ENCODE results near the gene HSF2.

DNA sequence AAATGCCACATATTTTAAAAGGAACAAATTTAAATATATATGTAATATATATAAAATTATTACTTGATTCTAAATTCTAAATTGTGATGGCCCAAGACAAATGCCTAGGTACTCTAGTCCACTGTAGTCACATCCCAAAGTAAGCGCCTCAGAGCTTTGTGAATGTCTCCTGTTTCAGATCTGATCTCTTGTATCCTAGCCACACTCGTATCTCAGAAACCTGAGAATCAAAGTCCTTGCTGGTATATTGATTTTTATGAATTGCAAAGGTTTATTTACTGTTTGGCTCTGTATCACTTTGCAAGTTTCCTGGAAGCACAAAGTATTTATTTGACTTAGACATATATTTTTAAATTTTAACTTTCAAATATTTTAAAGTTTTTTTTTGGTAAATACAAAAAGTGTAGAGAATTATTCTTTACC is 148.8 kb upstream of the MAN1A1 start:
- RRBS, result no CpG with 5 or more reads among the region's 2 CpGs

GRCh38 chr6:121436027-121436925 is 830 bp downstream of the GJA1 start:
- RRBS, result no CpG with 5 or more reads among the region's 22 CpGs

DNA sequence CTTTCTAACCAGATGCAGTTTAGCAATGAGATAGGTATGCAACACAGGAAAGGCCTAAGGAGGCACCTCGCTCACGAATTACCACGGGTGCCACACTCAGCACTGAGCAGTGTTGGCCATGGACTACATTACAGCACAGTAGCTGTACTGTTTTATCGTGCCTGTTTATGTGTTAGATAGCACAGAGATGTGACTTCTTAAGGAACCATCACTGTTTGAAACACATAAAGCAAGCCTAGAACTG is 447.3 kb upstream of the HSF2 start:
- RRBS, result no CpG with 5 or more reads among the region's 4 CpGs

- RRBS, result 3% methylated on average over 21 of the region's 104 CpGs
Observed at GRCh38 chr6:122399156-122400420, at the start of gene HSF2. Gene HSF2, plus strand, starts transcription at chr6:122399652.

DNA sequence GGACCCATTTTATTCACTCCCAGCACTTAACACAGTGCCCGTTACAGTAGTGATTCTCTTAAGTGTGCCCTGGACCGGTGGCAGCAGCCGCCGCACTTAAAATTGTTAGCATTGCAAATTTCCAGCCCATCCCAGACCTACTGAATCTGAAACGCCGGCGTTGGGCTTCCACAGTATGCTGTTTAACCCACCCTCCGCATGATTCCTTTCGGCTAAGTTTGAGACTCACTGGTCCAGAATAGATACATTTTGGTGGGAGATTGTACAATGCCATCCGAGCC is 970 bp downstream of the SMPDL3A start:
- RRBS, result 89% methylated on average over 5 of the region's 10 CpGs

- RRBS, result no CpG with 5 or more reads among the region's 10 CpGs
Observed at GRCh38 chr6:125001893-125002687, 39.9 kb downstream of the RNF217 start.

GRCh38 chr6:125082629-125083413 is 70.8 kb upstream of the TPD52L1 start:
- RRBS, result no CpG with 5 or more reads among the region's 6 CpGs

- RRBS, result no CpG with 5 or more reads among the region's 4 CpGs
Observed at GRCh38 chr6:125104412-125105037, 49.0 kb upstream of the TPD52L1 start.

- RRBS, result no CpG with 5 or more reads among the region's 1 CpG
Observed at GRCh38 chr6:125214057-125214371, 60.4 kb downstream of the TPD52L1 start.

DNA sequence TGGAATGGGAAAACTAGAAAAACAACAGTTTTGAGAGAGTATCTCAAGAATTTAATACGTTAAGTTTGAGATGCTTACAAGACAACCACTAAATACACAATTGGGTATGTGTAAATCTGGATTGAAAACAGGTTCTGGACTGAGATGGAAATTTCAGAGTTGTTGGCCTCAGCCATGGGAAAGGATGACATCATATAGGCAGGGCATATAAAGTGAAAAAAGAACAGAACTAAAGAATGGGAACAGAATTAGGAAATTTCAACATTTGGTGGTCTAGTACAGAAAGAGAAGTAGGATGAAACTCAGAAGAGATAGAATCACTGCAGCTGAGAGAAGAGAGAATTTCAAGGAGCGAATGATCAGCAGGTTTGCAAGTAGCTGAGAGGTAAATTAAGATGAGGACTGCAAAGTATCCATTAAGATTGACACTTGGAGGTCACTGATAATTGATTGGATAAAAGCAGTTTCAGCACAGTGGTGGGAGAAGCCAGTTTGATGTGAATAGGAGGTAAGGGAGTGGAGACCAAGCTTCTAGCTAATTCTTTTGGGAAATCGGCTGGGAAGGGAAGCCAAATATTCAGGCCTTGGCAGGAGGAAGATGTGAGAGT is 37.3 kb downstream of the NCOA7 start:
- RRBS, result no CpG with 5 or more reads among the region's 3 CpGs

DNA sequence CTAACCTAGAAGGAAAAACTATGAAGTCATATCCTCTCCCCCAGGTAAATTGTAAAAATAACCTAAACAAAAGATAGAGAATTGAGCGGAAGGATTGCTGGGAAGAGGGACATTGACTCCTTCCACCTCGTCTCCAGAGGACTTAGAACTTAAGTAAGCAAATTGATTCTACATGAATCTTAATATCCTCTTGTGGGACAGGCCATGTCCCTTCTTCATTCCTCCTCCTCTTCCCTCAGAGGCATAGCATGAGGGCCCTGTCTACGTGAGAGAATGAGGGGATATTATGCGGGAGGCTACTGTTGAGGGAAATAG is 49.7 kb upstream of the HINT3 start:
- RRBS, result no CpG with 5 or more reads among the region's 4 CpGs

DNA sequence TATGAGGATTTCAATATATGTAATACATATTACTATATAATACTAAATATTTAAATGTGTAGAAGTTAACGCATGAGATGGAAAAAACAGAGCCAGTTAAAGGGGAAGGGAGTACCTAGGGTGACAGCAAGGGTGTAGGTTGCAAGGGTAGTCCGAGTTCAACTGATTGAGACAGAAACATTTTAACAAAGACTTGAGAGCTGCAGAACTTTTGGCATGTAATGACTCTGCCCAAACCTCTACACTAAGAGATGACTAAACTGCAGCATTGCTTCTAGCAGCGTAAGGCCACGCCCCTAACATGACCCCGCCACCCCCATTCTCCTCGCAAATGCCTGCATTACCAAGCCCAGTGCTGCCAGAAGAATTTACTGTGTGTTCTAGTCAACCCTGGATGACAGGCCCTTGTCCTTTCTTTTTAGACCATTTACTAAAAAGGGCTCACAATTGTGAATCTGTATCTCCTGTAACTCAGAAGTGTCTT is 6.3 kb upstream of the HINT3 start:
- RRBS, result no CpG with 5 or more reads among the region's 6 CpGs

GRCh38 chr6:125994993-125995720 is 8.8 kb downstream of the TRMT11 start:
- RRBS, result no CpG with 5 or more reads among the region's 4 CpGs

DNA sequence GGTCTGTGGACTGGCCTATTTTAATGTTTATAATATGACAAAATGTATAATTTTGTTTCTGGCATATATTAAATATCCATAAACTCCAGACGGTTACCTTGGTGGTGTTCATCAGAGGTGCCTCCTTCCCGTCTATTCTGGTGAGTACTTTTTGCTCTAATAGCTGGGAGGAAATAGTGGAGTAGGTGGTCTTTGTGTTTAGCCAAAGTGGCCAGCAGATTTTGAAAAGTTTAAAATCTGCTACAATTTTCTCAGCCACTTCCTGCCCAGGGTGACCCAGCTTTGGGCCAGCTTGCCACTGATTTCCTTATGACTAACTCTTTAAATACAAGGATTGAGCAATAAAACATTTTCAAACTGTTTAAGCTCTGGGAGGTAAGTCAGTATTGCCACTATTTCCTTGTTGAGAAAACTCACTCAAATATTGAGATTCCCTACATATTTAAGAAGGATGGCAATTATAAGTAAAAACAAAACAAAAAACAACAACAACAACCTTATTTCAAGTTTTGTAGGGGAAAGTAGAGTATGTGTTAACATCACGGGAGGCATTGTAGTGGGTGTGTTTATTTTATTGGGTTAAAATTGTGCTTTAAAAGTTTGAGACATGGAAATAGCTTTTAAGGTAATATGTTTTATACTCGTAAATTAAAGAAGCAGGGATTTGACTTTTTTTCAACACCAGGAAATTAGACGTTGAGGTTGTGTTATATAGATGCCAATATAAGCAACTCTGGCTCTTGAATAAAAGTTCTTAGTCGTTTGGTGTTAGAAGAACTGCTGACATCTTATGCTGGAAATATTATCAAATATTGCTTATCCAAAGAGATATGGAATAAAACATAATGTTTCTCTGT is 54.6 kb downstream of the TRMT11 start:
- RRBS, result no CpG with 5 or more reads among the region's 6 CpGs

DNA sequence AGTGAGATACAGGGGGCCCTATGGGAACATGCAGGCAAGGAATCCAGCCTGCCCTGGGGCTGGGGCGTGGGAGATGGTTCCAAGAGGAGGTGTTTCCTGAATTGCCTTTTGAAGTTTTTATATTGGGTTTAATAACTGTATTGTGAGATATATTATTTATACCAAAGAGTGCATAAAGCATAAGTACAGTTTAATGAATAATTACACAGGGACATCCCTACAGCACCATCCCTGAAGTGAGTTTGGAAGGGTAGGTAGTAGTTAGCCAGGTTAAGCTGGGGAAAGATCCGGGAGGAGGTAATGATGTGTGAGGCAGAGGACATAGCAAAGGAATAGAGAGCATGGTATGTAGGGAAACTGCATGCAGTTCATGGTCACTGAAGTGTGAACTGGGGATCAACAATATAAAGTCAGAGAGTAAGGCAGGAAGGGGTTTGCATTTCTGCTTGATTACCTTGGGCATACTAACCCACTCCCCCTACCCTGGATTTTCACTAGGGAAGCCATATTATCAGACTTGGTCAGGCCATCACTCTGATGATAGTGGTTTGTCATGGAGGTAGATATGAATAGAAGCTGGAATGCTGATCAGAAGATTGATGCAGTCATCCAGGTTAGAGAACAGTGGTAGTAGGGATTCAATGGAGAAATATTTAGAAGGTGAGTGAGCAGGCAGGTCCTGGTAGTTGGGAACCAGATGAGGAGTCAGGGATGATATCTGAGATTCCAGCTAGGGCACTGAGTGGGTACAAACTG is 64.8 kb downstream of the TRMT11 start:
- RRBS, result no CpG with 5 or more reads among the region's 2 CpGs

- RRBS, result no CpG with 5 or more reads among the region's 4 CpGs
Observed at GRCh38 chr6:127939461-127940132, 38.7 kb upstream of the THEMIS start.

GRCh38 chr6:128230593-128230866 is 289.9 kb downstream of the PTPRK start:
- RRBS, result no CpG with 5 or more reads among the region's 2 CpGs

DNA sequence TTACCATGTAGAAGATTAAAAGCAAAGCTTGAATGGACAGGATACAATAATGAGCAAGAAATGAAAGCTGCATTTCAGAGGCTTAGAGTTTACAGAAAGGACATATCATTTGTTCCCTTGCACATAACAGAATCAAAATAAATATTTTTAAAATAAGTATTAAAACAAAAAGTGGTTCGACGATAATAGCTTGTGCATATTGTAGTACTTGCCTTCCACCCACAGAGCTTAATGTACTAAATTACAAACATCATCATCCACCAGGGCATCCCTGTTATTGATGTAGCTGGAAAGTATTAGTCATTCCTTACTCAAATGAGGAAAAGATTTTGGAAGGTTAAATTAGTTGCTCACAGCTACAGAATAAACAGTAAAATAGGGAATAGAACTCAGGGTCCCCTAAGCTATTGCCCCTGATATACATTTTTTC is 150.4 kb downstream of the PTPRK start:
- RRBS, result no CpG with 5 or more reads among the region's 2 CpGs

- RRBS, result no CpG with 5 or more reads among the region's 1 CpG
Observed at GRCh38 chr6:128480782-128481354, 39.5 kb downstream of the PTPRK start.

GRCh38 chr6:128518972-128519523 is 1.4 kb downstream of the PTPRK start:
- RRBS, result 15% methylated on average over 7 of the region's 36 CpGs